ENCODE measurements around a stretch of chr11.

GRCh38 chr11:62533618-62534244, 12.9 kb downstream of the AHNAK start:
- RRBS, result no CpG with 5 or more reads among the region's 20 CpGs
CAGE:
- cytosol, long polyA plus RNA, result no peak
- long polyA plus RNA, result no peak
- nucleus, long polyA plus RNA, result no peak

GRCh38 chr11:62543903-62544277, 2.7 kb downstream of the AHNAK start:
- RRBS, result 44% methylated on average over 5 of the region's 10 CpGs
CAGE:
- cytosol, long polyA plus RNA, result no peak
- long polyA plus RNA, result no peak
- nucleus, long polyA plus RNA, result no peak

GRCh38 chr11:62544306-62545489, 1.9 kb downstream of the AHNAK start:
- RRBS, result no CpG with 5 or more reads among the region's 40 CpGs
CAGE:
- cytosol, long polyA plus RNA, result no peak
- long polyA plus RNA, result no peak
- nucleus, long polyA plus RNA, result no peak

GRCh38 chr11:62546204-62546638, 385 bp downstream of the AHNAK start:
- RRBS, result 2% methylated on average over 24 of the region's 40 CpGs
CAGE:
- cytosol, long polyA plus RNA, result no peak
- long polyA plus RNA, result no peak
- nucleus, long polyA plus RNA, result no peak

DNA sequence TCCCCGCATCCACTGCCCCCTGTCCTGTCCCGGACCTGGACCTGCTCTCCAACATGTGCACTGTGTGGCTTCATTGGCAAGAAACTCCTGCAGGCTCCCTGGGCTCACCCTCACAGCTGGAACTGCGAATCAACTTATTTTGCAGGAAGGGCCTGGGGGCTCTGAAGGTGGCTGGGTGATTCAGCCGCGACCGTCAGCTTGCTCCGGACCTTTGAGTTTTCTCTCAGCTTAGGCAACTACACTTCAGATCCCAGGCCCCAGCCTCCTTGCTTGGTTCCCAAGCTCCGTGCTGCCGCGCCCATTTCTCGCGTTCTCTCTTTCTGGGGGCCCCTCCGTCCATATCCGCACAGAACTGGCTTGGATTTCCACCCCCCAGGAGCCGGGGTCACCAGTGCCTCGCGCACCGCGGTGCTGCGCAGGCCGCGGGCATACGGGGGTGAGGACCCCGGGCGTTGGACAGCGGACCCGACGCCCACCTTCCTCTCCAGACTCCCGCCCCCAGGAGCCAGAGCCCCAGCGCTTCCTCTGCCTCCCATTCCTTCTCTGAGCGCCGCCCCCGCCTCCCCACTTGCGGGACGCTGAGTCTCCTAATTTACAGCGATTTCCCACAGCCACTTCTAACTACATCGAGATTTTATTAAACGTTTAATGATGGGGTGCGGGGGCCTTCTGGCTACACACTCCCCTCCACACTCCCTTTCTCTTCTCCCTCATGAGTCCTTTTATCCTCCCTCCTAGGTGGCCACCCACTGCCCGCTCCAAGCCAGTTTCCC, 585 bp upstream of the AHNAK start:
- RRBS, result 2% methylated on average over 12 of the region's 40 CpGs
CAGE:
- cytosol, long polyA plus RNA, result no peak
- long polyA plus RNA, result no peak
- nucleus, long polyA plus RNA, result no peak

- RRBS, result no CpG with 5 or more reads among the region's 7 CpGs
CAGE:
- cytosol, long polyA plus RNA, result no peak
- long polyA plus RNA, result no peak
- nucleus, long polyA plus RNA, result no peak
Observed at GRCh38 chr11:62547778-62548335, 1.3 kb upstream of the AHNAK start.

GRCh38 chr11:62552803-62553764, 6.5 kb upstream of the AHNAK start:
- RRBS, result no CpG with 5 or more reads among the region's 15 CpGs
CAGE:
- cytosol, long polyA plus RNA, result no peak
- long polyA plus RNA, result no peak
- nucleus, long polyA plus RNA, result no peak

GRCh38 chr11:62557186-62557426, 10.5 kb upstream of the AHNAK start:
CAGE:
- cytosol, long polyA plus RNA, result no peak
- long polyA plus RNA, result no peak
- nucleus, long polyA plus RNA, result no peak

DNA sequence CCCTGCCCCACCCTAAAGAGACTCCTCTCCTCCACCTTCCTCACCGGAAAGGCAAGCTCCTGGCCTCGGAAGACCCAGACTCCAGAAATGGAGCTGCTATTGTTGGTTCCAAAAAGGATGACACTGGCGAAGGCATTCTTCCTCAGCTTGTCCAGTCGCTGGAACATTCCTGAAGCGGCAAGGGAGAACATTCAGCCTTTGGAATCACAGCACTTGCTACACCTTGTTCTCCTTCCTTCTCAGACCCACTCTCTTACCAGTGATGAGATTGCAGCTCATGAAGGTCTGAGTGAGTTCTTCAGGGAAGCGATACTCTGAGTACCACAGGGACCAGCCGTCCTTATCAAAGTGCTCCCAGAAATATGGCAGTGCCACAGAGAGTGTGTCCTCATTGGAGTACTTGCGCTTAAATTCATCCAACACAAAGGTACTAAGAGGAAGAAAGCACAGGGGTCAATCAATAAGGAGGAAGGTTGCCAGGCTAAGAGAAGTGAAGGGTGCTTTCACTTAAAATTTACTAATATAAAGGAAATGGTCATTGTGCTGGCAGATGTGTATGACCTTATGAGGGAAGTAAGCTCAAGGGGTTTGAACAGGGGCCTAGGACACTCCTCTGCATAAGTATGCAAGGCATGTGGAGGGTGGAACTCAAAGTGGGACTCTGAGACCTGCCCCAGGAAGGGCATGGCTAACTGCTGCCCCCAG, 13.5 kb downstream of the EEF1G start:
- RRBS, result no CpG with 5 or more reads among the region's 8 CpGs
CAGE:
- cytosol, long polyA plus RNA, result no peak
- long polyA plus RNA, result no peak
- nucleus, long polyA plus RNA, result no peak

DNA sequence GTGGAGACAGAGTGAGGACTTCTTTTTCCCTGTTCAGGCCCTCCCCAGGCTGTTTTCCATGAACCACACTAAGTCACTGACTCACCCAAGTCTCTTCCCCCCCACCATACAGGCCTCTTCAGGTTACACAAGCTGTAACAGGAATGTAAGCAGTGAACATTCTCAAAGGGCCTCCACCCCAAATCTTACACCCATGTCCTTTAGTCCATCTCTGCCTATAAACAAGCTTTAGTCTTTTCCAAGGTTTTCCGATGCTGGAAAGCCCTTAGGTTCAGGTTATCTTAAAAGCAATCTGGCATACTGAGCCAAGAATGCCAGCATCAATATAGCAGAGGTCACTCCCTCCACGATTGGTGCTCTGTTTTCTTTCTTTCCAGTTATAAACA, 13.0 kb downstream of the EEF1G start:
- RRBS, result no CpG with 5 or more reads among the region's 2 CpGs
CAGE:
- cytosol, long polyA plus RNA, result no peak
- long polyA plus RNA, result no peak
- nucleus, long polyA plus RNA, result no peak

- RRBS, result no CpG with 5 or more reads among the region's 11 CpGs
CAGE:
- cytosol, long polyA plus RNA, result no peak
- long polyA plus RNA, result no peak
- nucleus, long polyA plus RNA, result no peak
Observed at GRCh38 chr11:62603127-62603369, 1.4 kb upstream of the MTA2 start.

- RRBS, result no CpG with 5 or more reads among the region's 13 CpGs
CAGE:
- cytosol, long polyA plus RNA, result no peak
- long polyA plus RNA, result no peak
- nucleus, long polyA plus RNA, result no peak
Observed at GRCh38 chr11:62604603-62605419, 3.1 kb upstream of the MTA2 start.

DNA sequence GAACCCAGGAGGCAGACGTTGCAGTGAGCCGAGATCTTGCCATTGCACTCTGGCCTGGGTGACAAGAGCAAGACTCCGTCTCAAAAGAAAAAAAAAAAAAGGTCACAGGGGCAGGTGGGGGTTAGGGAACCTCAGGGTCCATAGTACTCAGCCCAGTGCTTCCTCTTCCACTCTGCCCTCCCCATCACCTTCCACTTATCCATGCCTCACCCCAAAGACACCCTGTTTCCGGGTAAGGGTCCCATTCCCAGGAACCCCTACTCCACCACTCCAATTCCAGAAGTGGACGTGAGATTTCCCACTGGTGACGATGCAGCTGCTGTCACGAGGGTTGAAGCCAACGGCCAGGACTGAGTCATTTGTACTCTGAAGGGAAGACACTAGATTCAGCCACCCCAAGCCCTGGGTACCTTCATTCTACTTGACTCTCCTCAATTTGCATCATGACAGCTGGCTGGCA, 5.1 kb downstream of the EML3 start:
- RRBS, result no CpG with 5 or more reads among the region's 8 CpGs
CAGE:
- cytosol, long polyA plus RNA, result no peak
- long polyA plus RNA, result no peak
- nucleus, long polyA plus RNA, result no peak

DNA sequence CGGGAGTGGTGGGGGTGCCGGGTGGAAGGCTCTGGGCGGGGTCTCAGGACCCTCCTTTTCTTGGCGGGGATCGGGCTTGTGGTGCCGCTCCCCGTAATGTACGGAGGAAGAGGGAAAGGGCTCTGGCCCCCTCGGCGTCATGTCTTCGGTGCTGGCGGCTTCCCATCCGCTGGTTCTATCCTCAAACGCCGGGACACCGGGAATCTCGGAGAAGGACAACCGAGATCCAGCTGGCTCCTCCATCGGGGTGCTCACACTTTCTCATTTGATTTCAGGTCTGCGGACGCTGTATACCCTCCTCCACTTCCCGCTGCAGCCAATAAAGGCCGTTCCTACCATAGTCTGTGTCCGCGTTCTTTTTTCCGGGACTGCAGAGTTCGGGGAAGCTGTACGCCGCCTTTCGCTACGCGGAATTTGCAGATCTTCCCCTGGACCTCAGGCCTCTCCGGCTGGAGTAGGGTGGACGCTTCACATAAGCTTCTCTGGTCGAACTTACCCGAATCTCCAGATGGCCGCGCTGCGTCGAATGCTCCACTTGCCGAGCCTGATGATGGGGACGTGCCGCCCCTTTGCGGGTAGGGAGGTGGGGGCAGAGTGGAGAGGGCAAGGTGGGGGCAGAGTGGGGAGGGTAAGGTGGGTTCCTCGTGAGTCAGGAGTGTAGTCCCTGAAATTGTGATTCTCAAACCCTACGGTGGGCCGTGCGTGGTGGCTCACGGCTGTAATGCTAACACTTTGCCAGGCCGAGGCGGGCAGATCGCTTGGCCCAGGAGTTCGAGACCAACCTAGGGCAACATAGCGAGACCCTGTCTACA, 466 bp downstream of the CSKMT start:
- RRBS, result 1% methylated on average over 5 of the region's 54 CpGs
CAGE:
- cytosol, long polyA plus RNA, result no peak
- long polyA plus RNA, result no peak
- nucleus, long polyA plus RNA, result start-site peak on the plus strand centred at position 284 of the sequence, 5 bp wide, 34 reads

DNA sequence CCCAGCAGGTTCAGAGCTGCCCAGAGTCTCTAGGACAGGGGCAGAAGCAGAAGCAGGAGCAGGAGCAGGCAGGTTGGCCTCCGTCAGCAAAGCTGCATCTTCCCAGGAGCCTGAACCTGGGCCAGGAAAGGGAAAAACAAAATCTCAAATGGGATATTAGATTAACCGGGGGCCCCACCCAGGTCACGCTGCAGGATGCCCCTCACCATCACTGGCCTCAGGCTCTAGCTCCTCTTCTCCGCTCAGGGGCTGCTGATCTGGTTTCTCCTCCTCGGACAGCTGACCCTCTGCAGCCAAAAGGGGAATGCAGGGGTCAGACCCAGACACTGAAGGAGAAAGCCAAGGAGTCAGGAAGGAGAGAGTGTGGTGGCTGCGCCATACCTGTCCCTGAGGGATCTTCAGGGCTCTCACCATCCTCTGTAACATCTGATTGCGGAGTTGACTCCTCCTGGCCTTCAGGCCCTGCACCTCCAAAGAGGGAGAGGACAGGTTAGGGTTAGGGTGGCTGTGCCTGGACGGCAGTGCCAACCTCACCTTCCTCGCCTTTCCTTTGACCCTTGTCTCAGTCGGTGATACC, 1.2 kb upstream of the LRRN4CL start:
- RRBS, result no CpG with 5 or more reads among the region's 10 CpGs
CAGE:
- cytosol, long polyA plus RNA, result no peak
- long polyA plus RNA, result no peak
- nucleus, long polyA plus RNA, result no peak

- RRBS, result under 1% methylated on average over 19 of the region's 76 CpGs
CAGE:
- cytosol, long polyA plus RNA, result start-site peak on the minus strand at chr11:62706242-62706300, 344 reads
- long polyA plus RNA, result no peak
- nucleus, long polyA plus RNA, result start-site peak on the minus strand at chr11:62706258-62706317, 154 reads
Observed at GRCh38 chr11:62705897-62707028, 961 bp downstream of the BSCL2 start.

GRCh38 chr11:62712929-62713609, 5.6 kb downstream of the GNG3 start:
- RRBS, result no CpG with 5 or more reads among the region's 4 CpGs
CAGE:
- cytosol, long polyA plus RNA, result no peak
- long polyA plus RNA, result no peak
- nucleus, long polyA plus RNA, result no peak

DNA sequence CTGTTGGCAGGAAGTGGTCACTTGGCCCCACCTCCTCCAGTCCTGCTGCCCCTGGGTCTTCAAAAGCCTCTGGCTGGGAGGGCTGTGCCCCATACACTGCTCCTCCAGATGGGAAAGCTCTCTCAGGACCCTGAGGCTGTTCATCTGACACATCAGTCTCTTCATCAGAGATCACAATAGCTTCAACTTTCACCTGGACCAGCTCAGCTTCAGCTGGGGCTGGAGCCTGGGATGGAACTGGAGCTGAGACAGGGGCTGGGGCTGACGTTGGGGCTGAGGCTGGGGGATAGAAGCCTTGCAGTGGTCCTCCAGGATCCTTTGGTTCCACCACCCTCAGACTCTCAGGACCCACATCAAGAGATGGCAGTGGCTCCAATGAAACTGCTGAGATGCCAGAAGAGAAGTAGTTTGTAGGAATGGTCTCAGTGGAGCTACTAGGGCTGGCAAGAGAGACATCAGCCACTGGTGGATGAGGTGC, 1.4 kb downstream of the ZBTB3 start:
- RRBS, result no CpG with 5 or more reads among the region's 1 CpG
CAGE:
- cytosol, long polyA plus RNA, result no peak
- long polyA plus RNA, result no peak
- nucleus, long polyA plus RNA, result no peak

- RRBS, result no CpG with 5 or more reads among the region's 7 CpGs
CAGE:
- cytosol, long polyA plus RNA, result no peak
- long polyA plus RNA, result no peak
- nucleus, long polyA plus RNA, result no peak
Observed at GRCh38 chr11:62801652-62802330, 3.4 kb downstream of the NXF1 start.

DNA sequence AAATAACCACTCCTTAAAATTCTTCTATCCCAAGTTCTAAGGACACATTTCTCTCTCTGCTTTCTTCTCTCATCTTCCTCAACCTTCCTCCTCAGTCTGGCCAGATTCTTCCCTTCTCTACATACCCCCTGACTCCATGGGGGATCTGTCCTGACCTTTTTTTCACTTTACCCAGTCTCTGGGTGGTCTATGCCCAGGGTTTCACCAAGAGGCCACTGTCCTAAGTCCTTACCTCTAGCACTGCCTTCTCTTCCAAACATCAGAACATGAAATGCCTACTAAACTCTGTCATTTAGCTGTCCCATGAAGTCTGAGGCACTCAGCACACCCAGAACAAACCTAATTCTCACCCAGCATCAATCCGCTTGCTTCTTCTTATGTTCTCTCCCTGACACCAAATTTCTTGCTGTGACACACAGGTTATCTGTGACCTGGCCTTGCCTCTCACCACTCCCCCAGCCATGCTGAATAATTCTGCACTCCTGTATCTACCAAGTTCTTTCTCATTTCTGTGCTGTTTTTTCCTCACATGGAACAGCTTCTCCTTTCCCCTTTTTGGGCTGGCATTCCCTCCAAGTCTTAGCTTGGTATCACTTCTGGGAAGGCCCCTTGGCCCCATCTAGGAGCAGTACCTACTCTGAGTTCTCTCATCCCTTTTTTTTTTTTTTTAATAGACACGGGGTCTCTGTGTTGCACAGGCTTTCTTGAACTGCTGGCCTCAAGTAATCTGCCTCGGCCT, 5.9 kb upstream of the NXF1 start:
- RRBS, result no CpG with 5 or more reads among the region's 3 CpGs
CAGE:
- cytosol, long polyA plus RNA, result no peak
- long polyA plus RNA, result no peak
- nucleus, long polyA plus RNA, result no peak